Osteocyte (in vitro differentiated cells): ENCODE measurements around a stretch of chr9.

GRCh38 chr9:10679-11085 is 18.6 kb downstream of the WASHC1 start:
- PRO-cap = no peak

DNA sequence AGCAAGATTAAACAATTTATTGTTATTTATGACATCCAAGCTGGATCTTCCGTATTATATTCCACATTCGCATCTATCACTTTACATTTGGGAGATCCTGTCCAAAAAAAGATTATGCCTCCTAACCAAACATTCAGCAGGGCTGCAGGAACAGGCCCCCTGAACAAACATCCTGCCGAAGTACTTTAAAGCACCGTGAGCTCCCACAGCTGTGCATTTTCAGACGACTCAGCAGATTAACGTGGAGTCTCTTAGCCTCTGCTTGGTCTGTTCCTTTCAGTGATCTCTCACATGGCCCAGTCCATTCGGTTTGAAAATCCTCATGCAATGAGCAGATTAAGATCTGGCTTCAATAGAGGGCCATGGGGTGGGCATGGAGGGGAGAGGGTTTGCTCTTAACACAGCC is 33.6 kb upstream of the WASHC1 start:
- PRO-cap = no peak

- PRO-cap = no peak
Measured at GRCh38 chr9:113528-113997, 4.7 kb downstream of the FOXD4 start.

DNA sequence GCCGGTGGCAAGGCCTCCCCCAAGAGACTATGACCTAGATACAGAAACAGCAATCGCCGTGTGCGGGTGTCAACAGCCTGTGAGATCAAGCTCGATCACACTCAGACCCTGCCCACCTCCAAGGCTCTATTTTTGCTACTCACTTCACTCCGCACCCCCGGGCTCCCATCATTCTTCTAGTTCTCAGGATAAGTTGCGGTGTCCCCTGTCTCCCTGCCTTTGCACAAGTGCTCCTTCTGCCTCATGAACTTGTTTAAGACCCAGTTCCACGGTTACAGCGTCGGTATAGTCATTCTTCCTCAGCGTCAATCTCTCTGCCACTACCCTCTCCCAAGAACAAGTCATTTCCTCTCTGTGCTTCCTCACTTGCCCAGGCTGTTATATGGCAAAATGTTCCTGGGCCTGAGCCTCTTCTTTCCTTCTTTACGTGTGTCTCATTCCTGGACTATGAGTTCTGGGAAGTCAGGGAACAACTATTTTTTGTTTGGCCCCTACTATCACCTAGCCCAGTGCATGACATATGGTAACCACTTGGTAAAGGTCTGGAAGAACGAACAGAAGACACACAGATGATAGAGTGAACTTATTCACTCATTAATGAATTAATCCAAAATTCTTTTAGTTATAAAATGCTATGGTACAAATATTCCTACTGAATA is 5.3 kb upstream of the DOCK8 start:
- PRO-cap = no peak

GRCh38 chr9:468964-469199 is 35.6 kb upstream of the KANK1 start:
- PRO-cap = no peak

GRCh38 chr9:505517-505794 is 961 bp downstream of the KANK1 start:
- PRO-cap = no peak

GRCh38 chr9:510419-510730 is 5.9 kb downstream of the KANK1 start:
- PRO-cap = no peak

DNA sequence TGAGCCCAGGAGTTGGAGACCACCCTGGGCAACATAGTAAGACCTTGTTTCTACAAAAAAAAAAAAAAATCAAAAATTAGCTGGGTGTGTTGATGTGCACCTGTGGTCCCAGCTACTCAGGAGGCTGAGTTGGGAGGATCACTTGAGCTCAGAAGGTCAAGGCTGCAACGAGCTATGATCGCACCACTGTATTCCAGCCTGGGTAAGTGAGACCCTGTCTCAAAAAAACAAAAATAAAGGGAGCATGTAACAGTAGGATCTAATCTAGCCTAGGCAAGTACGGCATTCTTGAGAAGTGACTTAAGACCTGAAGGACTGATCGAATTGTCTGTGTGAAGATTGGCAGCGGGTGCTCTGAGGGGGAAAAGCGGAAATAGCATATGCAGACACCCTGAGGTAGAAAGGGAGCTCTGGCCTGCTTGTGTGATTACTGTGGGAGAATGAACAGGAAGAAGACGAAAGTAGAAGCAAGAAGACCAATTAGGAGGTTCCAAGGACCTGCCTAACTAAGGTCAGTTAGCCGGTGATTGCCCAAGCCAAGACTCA is 47.4 kb downstream of the KANK1 start:
- PRO-cap = no peak

GRCh38 chr9:570860-571615 is 66.5 kb downstream of the KANK1 start:
- PRO-cap = no peak

DNA sequence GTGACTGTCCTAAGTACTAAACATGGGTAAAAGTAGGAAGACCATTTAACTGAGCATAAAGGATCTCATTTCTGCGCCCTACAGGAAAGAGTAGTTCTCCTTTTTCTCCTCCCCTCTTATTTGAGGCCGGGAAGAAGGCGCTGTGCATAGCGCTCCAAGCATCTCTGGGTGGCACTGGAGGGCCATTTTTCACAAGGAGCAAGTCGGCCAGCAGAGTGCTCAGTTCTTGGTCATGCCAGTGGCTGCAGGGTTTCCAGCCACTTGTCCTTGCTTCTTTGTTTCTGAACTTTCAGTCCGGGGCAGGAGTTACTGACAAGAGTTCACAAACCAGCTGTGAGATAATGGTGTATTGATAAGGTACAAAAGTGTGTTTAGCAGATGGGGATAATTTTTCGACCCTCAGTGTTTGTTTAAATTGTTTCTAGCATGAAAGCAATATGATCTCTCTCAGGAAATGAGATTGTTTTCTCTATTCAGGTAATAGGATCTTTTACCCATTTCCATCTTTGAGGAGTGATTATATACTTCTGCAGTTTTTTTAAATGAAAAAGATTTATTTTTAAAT is 109.4 kb downstream of the KANK1 start:
- PRO-cap = no peak

GRCh38 chr9:677394-678372 is 163.8 kb upstream of the DMRT1 start:
- PRO-cap = no peak

DNA sequence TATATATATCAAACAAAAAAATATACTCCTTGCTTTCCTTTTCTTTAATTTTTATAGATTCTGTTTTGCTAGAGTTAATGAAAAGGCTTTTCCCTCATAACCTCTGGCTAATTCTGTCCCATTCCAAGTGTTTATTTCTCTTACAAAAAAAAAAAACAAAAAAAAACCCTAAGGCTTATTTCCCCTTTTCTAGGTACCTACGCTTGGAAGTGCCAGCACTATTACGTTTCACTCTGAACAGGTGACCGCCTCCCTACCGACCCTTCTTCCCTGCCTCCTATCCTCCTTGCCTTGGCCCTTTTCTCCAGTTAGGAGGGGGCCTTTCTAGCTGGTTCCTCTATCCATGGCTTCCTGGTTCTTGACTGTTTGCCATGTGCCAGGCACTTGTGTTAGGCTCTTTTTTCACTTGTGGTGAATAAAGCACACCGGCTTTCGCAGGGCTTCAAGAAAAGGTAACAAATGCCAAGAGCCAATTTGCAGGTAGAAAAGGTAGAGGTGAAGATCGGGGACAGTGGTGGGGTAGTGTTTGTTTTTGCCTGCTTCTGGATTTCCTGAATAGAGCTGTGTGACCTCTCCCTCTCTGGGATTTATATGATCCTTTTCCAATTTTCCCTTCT is 23.3 kb upstream of the DMRT1 start:
- PRO-cap = no peak

GRCh38 chr9:971612-972420 is 4.6 kb upstream of the DMRT3 start:
- PRO-cap = no peak

- PRO-cap = no peak
Measured at GRCh38 chr9:976065-976564, 340 bp upstream of the DMRT3 start.

- PRO-cap = no peak
Measured at GRCh38 chr9:2018762-2019158, 3.6 kb downstream of the SMARCA2 start.

GRCh38 chr9:2241851-2242668 is 226.9 kb downstream of the SMARCA2 start:
- PRO-cap = bidirectional peak, plus-strand start at chr9:2242088, minus-strand start at chr9:2241920

GRCh38 chr9:2275755-2276170 is 260.6 kb downstream of the SMARCA2 start:
- PRO-cap = no peak

GRCh38 chr9:2300038-2300604 is 285.0 kb downstream of the SMARCA2 start:
- PRO-cap = no peak

DNA sequence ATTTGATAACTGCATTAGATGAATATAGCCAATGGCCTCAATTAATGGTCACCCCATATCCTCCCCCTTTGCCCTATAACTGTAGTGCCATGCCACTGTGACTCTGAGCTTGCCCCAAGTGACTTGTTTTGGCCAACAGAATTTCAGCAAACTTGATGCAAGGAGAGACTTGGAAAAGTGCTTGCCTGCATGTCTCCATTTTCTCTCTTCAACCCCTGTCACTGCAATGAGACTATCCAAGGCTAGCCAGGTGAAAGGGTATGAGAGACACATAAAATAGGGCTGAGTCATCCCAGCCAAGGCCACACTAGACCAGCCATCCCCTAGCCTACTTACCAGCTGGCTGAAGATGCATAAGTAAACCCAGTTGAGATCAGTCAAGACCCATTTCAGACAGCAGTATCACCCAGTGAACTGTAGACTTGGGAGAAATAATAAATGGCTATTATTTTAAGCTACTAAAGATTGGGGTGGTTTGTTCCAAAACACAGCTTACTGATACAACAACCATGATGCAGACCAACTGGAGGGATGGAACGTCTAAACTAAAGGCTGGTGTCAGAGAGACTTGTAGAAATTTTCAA is 52.9 kb upstream of the VLDLR start:
- PRO-cap = no peak

DNA sequence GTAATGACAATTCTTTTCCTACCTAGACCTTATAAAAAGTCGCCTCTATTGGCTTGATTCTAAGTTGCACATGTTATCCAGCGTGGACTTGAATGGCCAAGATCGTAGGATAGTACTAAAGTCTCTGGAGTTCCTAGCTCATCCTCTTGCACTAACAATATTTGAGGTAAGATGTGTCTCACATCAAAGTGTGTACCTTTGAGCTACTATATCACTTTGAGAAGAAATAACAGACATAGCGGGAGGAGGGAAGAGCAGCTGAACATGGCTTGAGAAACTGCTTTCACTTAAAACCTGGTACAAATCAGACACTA is 26.6 kb downstream of the VLDLR start:
- PRO-cap = no peak